Measurements from ENCODE around the gene FBXO45.

DNA sequence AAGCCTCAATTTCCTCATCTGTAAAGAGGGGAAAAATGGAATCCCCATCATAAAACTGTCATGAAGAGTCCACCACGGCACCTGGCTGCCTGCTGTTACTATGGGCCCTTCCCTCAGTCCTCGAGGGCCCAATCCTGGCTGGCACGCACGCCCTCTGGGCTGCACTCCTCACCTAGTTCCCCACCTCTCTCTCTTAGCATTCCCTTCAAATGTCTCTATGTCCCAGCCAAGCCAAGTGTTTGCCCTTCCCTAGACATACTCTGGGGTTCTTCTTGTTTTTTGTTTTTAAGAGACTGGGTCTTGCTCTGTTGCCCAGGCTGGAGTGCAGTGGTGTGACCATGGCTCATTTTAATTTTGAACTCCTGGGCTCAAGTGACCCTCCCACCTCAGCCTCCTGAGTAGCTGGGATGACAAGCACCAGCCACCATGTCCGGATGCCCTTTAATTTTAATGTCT lies 10.0 kb downstream of the TNK2 start:
- PRO-cap: no peak
- RAMPAGE, long total RNA, 3 experiments: no peak in any of the 3 experiments

DNA sequence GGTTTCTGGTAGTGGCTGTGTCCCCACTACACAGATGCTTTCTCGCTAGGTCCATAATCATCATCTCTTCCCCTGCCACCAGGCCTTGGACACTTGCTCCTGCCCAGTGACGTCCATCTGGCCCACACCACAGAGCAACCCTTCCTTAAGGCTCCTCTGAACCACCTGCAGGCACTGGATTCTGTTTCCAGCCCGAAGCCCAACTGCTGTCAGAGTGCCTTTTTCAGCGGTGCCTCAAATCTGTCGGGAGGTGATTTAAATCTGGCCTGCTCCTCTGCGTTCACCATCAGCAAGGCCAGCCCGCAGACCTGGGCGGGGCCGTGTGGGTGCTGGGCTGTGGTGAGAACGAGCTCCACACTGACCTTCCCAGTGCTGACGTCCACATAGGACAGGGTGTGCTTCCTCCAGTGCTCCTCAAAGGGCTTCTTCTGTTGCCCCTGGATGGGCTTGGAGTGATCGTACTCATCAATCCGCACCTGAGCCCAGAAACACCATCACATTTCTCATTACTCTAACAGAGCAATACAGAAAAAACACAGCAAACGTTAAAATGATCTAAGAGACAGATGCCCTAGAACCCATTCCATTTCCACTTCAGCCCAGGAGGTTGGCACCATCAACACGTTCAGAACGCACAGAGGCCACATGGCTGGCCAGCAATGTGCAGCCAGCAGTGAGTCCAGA lies 56.9 kb upstream of the TNK2 start:
- PRO-cap: no peak
- RAMPAGE, long total RNA, 3 experiments: no peak in any of the 3 experiments

DNA sequence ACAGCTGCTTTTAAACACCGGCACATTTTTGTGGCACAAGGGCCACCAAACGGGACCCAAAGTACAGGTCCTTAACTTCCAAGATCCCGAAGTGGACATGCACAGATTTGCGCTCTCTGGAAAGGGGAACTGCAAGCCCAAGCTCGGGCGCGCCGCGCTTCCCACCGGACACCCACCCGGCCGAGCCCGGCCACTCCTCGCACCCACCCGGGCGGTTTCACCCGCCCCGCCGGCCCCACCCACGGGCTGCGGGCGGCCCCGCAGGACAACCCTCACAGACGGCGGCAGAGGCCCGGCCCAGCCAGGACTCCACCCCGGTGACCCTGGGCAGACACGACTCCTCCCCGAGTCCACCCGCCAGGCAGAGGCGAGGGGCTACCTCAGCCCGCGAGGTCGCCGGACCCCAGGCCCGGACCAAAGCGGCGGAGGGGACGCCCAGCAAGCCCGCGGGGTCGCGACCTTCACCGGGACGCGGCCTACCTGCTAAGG lies 81.2 kb upstream of the TNK2 start:
- PRO-cap: no peak
- RAMPAGE, long total RNA, 3 experiments: no peak in any of the 3 experiments

DNA sequence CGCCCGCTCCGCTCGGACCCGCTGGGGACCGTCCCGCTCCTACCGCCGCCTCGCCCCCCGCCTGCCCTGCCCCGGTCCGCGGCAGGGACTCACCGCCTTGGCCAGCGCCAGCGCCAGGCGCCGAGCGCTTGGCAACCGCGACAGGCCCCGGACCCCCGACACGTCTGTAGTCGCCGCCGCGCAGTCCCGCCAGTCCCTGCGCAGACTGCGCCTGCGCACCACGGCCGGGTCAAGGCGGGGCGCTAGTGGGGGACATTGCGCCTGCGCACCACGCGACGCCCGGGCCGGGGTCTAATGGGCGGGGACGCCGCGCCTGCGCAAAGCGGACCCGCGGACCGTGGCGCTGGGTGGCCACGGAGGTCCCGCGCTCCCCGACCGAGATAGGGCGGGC lies 81.7 kb upstream of the TNK2 start:
- PRO-cap: bidirectional peak, plus-strand start at position 320 of the sequence, minus-strand start at position 178 of the sequence
- RAMPAGE, long total RNA, 3 experiments: start-site peak on the minus strand in 2 of 3 experiments, centred at positions 187 to 202 of the sequence, 127 to 181 reads per replicate

GRCh38 chr3:195990488-195991014 lies 82.2 kb upstream of the TNK2 start:
- PRO-cap: no peak
- RAMPAGE, long total RNA, 3 experiments: no peak in any of the 3 experiments

DNA sequence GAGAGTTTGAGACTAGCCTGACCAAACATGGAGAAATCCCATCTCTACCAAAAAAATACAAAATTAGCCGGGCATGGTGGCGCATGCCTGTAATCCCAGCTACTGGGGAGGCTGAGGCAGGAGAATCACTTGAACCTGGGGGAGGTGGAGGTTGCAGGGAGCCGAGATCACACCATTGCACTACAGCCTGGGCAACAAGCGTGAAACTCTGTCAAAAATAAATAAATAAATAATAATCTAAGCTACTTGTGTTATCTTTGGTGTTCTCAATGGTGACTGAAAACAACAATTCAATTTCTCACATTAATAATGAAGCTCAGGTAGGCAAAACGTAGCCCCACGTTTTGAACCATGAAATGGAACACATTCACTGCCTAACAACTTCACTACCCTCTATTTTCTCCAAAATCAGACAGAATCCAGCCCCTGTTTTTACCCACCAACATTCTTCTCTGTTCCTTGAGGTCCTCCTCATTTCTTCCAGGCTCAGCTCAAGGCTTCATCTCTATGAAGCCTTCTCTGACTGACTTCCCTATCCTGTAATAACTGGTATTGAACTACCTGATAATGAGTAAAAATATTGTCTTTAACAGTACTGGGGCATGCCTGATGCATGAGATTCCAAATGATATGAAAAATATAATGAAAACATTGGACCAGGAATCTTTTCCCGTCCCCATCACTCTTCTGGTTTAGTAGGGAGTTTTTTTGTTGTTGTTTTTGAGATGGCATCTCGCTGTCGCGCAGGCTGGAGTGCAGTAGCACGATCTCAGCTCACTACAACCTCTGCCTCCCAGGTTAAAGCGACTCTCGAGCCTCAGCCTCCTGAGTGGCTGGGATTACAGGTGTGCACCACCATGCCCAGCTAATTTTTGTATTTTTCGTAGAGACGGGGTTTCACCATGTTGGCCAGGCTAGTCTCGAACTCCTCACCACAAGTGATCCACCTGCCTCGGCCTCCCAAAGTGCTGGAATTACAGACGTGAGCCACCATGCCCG lies 2.2 kb downstream of the TFRC start:
- PRO-cap: no peak
- RAMPAGE, long total RNA, 3 experiments: no peak in any of the 3 experiments

- PRO-cap: no peak
- RAMPAGE, long total RNA, 3 experiments: no peak in any of the 3 experiments
These were observed 824 bp upstream of the TFRC start for GRCh38 chr3:196082711-196083116.

GRCh38 chr3:196122958-196123373 lies 41.1 kb upstream of the TFRC start:
- PRO-cap: no peak
- RAMPAGE, long total RNA, 3 experiments: no peak in any of the 3 experiments

GRCh38 chr3:196227234-196228374 lies 11.3 kb downstream of the SLC51A start:
- PRO-cap: no peak
- RAMPAGE, long total RNA, 3 experiments: no peak in any of the 3 experiments

DNA sequence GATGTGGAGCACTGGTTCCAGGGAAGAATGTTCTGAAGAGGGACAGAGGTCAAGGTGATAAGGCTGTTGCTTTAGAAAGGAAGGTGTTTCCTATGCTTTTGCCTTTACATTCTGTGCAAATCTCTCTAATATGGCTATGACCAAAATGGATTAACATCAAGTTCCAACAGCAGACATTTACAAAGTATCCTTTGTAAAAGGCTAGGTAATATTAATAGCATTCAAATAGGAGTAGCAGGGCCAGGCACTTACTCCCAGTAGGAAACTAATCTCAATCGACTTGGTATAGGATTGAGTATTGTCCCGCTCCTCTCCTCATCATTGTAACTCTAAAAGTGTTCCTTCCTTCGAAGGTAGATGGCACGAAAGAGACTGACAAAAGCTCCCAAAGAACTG lies 21.2 kb downstream of the SLC51A start:
- PRO-cap: no peak
- RAMPAGE, long total RNA, 3 experiments: no peak in any of the 3 experiments

DNA sequence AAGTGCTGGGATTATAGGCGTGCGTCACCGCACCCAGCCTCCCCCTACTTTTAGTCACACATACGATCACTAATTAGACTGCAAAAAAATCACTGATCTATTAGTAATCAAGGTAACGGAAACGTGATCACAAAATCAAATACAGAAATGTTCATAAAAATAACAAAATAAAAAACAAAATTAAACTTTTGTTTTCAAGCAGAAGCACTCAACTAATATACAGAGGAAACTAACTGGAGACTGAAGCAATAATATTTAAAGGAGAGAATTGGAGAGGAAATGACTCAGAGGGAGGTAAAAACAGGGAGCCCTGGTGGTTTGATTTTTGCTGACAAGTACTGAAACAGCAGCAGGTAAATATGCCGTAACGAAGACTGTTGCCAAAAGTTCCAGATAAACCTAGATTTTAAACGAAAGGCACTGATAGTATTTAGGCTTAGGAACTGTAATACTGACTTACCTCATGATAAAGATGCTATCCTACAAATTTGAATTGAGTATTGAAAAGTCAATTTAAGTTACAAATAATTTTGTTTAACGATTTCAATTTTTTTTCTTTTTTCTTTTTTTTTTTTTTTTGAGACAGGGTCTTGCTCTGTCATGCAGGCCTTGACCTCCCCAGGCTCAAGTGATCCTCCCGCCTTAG lies 4.4 kb downstream of the WDR53 start:
- PRO-cap: no peak
- RAMPAGE, long total RNA, 3 experiments: no peak in any of the 3 experiments

- PRO-cap: bidirectional peak, plus-strand start at chr3:196568619, minus-strand start at chr3:196568548; unidirectional peak, plus-strand start at chr3:196568929
- RAMPAGE, long total RNA, 3 experiments: start-site peak on the minus strand in 2 of 3 experiments, at chr3:196568529-196568554 at its widest, 17 to 20 reads per replicate
These were observed at the start of gene FBXO45 for GRCh38 chr3:196568446-196569698. FBXO45 (plus strand) TSS chr3:196568660.

- PRO-cap: no peak
- RAMPAGE, long total RNA, 3 experiments: no peak in any of the 3 experiments
These were observed 2.8 kb upstream of the NRROS start for GRCh38 chr3:196636572-196637133.

- PRO-cap: no peak
- RAMPAGE, long total RNA, 3 experiments: no peak in any of the 3 experiments
These were observed 42.9 kb downstream of the PAK2 start for GRCh38 chr3:196782477-196783044.

- PRO-cap: no peak
- RAMPAGE, long total RNA, 3 experiments: no peak in any of the 3 experiments
These were observed 36.3 kb downstream of the SENP5 start for GRCh38 chr3:196903974-196904427.

DNA sequence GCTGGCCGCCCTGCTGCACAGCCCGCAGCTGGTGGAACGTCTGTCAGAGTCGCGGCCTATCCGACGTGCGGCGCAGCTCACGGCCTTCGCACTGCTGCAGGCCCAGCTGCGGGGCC lies 118 bp downstream of the NCBP2AS2 start:
- PRO-cap: no peak
- RAMPAGE, long total RNA, 3 experiments: no peak in any of the 3 experiments

DNA sequence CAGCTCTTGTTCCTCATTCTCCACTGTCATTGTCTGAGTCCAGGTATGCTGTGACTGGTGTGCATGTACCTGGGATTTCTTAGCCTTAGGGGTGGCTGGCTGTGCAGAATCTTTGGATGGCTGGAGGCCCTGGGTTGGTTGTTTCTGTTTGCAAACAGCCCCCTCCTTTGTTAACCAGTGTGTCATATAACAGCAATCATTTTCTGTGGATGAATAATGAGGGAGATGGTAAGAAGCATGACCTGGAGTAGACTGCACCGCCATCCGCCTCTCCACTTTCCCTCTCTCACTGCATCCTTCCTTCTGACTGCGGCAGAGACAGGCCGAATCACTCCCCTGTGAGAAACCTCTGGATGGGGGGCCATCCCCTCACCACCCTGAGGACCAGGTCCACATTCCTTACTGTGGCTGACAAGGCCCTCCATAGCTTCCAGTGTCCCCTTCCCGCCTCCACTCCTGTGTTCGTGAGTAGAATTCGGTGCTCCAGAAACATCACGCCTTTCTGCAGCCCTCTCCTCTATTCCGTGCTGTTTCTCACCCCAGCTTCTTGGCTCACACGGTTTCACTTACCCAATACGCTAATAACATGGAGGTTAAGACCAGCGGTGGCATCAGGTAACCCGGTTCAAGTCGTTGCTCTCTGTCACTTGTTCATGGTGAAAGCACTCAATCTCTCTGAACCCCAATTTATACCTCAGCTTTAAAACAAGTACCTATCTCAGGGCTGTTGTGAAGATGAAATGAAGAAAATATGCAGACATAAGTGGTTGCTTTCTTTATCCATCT lies 2.8 kb downstream of the PIGZ start:
- PRO-cap: no peak
- RAMPAGE, long total RNA, 3 experiments: no peak in any of the 3 experiments

- PRO-cap: no peak
- RAMPAGE, long total RNA, 3 experiments: no peak in any of the 3 experiments
These were observed 954 bp upstream of the MELTF start for GRCh38 chr3:197030540-197031002.

- PRO-cap: no peak
- RAMPAGE, long total RNA, 3 experiments: no peak in any of the 3 experiments
These were observed 20.5 kb downstream of the BDH1 start for GRCh38 chr3:197535243-197535781.

- PRO-cap: no peak
- RAMPAGE, long total RNA, 3 experiments: start-site peak on the minus strand in 2 of 3 experiments, at chr3:197641373-197641668 at its widest, 5 to 9 reads per replicate
These were observed 85.5 kb upstream of the BDH1 start for GRCh38 chr3:197640988-197641988.

Measured in tibial nerve (tissue), 3 donors.